ENCODE measurements around a stretch of chr6.

DNA sequence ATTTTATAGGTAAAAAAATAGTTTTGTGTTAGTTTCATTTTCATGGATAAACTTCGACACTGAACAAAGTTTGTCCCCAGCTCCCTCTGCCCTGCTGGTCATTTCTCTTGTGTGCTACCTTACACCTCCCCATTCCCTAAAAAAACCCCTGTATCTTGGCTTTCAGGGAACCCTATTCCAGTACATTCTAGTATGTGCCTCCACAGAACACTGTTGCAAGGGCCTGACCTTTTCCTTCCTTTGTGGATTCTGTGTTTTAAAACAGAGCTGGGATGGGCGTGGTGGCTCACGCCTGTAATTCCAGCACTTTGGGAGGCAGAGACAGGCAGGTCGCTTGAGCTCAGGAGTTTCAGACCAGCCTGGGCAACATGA is 20.6 kb upstream of the QKI start:
- PRO-cap: no peak

DNA sequence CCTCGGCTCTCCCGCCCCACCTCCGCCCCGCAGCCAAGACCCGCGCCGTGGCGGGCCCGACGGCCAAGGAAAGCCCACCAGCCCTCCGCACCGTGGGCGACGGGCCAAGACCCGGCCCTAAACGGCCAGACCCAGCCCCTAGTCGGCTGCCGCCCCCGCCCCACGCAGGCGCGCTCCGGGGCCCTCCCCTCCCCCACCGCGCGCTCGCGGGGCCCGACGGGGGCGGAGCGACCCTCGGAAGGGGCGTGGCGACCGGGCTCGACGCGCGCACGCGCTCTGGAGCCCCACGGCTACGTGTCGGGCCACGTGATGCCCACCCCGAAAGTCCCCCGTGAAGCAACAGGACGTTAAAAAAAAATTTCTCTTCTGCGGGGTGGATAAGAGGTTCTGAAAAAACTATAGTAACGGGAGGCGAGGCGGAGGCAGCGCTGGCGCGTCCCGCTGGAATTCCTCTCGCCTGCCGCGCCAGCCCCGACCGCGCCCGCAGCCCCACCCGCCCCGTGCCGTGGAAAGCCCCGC is 679 bp upstream of the QKI start:
- PRO-cap: bidirectional peak, plus-strand start at position 404 of the sequence, minus-strand start at position 177 of the sequence

DNA sequence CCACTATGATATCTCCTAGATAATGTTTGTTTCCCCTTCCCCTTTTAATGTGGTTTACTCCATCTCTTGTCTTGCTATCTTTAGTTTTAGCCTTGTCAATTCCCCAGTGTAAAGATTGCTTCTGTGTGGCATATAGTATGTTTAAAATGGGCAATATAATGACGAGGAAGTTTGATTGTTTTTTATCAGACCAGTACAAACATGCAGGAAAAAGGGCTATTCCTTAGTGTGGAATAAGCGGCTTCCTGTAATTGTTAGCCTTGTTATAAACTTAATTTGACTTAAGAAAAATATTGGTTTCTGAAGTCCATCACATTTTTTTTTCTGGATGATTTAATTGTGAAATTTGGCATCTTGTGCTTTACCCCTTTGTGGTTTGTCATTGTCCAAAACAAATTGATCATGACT is 3.2 kb downstream of the QKI start:
- PRO-cap: no peak

GRCh38 chr6:163455227-163455632 is 40.7 kb downstream of the QKI start:
- PRO-cap: no peak

DNA sequence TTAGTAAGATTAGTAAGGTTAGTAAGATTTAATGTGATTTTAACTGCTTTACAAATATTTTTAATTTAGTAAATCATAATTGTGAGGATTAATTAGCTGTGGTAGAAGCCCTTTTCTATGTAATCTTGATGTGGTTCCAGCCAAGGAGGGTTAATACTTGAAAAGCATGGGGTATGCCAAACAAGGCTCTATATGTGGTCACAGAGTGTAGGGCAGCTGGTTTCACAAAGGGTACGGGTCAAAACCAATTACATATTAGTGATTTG is 54.5 kb downstream of the QKI start:
- PRO-cap: no peak

- PRO-cap: no peak
Measured at GRCh38 chr6:163494155-163494663, 79.7 kb downstream of the QKI start.

- PRO-cap: no peak
Measured at GRCh38 chr6:163514332-163515090, 100.0 kb downstream of the QKI start.

DNA sequence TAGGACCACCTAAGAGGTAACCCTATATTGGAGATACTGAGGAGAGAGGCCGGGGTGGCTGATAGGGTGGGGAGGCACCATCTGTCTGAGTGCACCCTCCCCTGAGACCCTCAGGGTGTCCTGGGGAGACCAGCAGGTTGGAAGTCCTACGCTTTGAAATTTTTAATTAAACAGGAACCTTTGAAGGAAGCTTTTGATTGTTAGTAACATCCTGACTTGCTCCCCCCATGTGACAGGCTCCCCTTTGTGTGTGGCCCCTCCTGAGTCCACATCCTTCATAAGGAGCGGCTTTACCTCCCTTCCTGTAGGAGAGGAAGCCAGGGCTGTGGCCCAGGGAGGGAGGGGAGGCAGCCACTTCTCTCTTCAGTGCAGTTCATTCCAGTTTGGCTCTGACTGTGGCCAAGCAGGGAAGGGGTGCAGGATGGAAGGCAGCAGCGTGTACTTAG is 295.0 kb downstream of the QKI start:
- PRO-cap: no peak

DNA sequence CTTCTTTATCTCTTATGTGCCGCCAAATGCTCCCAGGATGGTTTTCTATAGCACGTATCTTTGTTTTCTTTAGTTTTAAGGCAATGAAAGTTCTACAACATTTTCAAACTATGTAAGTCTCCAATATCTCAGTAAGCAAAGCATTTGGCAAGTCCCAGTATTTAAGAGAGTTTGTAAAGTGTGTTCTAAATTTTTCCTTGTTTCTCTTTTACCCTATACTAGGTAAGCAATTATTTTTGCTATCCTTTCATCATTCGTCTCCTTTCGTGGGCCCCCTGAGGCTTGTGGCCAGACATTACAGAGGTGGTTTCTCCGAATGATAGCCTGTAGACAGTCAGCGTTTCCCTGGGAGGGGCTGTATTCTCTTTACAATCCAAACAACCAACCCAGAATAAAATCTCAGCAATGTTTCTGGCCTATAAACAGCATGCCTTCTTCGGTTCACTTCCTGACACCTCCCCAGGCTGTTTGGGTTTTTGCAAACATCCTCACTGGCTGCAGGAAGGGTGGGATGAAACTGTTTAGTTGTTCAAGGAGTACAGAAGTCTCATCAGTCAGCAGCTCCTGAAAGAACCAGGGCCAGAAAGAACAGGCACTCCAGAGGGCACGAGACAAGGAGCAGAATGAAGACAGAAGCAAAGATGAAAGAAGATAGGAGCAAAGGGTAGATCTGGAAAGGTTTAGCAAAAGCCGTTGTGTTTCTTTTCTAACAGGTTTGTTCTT is 349.9 kb downstream of the QKI start:
- PRO-cap: no peak

DNA sequence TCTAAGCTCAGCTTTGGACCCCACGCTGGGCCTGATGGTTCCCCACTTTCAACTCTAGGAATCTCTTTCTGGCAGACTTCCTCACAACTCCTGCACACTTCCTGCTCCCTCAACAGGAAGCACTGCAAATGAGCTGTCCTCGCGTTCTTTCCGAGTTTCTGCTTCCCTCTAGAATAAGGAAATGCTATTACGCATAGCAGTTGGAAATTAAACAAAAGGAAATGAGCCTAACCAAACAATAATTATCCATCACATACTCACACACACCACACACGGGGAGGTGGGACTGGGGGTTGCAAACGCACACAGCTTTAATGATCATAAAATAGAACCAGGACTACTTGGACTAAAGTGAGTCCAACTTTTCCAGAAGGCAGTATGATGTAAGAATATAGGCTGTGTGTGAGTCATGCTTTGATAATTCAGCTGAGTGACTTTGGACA is 683.4 kb downstream of the QKI start:
- PRO-cap: no peak

GRCh38 chr6:164105485-164105678 is 690.9 kb downstream of the QKI start:
- PRO-cap: no peak

- PRO-cap: no peak
Measured at GRCh38 chr6:164109686-164110280, 695.3 kb downstream of the QKI start.

DNA sequence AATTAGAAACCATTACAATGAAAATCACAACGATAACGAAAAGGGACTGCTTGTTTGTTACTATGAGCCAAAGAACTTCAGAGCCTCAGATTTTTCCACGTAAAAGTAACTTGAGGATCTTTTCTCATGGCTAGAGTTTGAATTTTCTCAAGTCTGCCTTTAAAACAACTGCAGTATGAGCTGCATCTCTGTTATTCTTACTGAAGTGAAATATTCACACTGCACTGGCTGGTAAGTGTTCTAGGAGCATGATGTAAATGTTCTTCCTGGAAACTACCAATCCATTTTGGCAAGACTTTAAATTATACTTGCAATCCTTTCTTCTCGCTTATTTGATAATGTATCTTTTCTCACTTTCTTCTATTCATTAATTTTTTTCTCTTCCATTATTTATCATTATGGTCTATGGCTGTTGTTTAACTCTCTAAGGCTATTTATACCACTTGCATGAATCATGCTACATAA is 801.4 kb downstream of the C6orf118 start:
- PRO-cap: no peak

GRCh38 chr6:164929617-164930152 is 379.7 kb downstream of the C6orf118 start:
- PRO-cap: no peak

DNA sequence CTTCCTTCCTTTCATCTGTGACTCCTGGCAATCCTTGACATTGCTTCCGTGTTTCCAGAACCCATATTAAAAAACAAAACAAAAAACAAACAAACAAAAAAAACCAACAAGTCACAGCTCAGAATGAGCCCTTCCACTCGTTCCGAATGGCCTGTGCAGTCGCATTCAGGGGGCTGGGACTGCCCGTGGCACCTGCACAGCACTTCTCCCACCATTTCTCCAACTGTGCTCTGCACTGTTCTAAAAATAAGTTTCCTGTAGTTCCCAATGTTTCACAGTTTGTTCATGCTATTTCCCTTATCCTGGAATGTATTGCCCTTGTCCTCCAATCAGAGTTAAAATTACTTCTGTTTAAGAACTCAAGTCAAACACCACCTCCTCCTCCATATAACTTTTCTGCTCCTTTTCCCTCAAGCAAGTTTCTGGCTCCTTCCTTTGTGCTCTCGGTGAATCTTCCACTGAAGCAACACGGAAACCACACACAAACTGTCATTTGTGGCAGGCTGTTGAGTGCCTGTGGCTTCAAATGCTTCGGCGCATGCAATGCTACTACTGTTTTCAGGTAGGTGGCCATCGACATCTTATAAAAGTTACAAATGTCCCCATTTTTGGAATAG is 57.8 kb downstream of the PDE10A start:
- PRO-cap: no peak

GRCh38 chr6:166253877-166254515 is 54.2 kb downstream of the PRR18 start:
- PRO-cap: bidirectional peak, plus-strand start at chr6:166254148, minus-strand start at chr6:166254039

DNA sequence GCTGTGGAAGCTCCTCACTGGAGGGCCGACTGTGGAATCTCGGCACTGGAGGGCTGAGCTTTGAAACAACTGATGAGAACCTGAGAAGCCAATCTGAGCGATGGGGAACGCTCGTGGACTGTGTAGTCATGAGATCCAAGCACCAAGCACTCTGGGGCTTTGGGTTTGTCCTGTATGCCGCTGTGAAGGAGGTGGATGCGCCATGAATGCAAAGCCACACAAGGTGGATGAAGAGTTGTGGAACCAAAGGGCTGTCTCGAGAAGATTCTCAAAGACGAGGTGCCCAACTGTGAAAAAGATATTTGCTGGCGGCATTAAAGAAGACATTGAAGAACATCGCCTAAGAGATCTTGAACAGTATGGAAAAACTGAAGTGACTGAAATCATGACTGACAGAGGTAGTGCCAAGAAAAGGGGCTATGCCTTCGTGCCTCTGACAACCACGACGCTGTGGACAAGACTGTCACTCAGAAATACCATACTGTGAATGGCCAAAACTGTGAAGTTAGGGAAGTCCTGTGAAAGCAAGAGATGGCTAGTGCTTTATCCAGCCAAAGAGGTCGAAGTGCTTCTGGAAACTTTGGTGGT is 7.7 kb downstream of the SFT2D1 start:
- PRO-cap: no peak

- PRO-cap: no peak
Measured at GRCh38 chr6:166393971-166394467, 11.3 kb upstream of the MPC1 start.

DNA sequence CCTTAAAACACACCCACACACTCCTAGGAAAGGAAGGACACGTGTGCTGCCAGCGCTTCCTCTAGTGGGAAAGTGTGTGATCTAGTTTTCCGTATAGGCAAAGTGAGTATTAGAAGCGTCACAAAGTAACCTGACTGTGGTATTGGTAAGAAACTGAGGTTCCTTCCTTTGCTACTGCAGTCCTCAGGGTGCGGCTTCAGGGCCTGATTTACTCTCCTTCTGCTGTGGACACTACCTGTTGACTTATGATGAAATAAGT is 36.0 kb upstream of the MPC1 start:
- PRO-cap: no peak

- PRO-cap: no peak
Measured at GRCh38 chr6:166437551-166438335, 55.0 kb upstream of the MPC1 start.